Right common carotid artery plus branches (tissue), 1 donor: ENCODE measurements around a stretch of chr5.

DNA sequence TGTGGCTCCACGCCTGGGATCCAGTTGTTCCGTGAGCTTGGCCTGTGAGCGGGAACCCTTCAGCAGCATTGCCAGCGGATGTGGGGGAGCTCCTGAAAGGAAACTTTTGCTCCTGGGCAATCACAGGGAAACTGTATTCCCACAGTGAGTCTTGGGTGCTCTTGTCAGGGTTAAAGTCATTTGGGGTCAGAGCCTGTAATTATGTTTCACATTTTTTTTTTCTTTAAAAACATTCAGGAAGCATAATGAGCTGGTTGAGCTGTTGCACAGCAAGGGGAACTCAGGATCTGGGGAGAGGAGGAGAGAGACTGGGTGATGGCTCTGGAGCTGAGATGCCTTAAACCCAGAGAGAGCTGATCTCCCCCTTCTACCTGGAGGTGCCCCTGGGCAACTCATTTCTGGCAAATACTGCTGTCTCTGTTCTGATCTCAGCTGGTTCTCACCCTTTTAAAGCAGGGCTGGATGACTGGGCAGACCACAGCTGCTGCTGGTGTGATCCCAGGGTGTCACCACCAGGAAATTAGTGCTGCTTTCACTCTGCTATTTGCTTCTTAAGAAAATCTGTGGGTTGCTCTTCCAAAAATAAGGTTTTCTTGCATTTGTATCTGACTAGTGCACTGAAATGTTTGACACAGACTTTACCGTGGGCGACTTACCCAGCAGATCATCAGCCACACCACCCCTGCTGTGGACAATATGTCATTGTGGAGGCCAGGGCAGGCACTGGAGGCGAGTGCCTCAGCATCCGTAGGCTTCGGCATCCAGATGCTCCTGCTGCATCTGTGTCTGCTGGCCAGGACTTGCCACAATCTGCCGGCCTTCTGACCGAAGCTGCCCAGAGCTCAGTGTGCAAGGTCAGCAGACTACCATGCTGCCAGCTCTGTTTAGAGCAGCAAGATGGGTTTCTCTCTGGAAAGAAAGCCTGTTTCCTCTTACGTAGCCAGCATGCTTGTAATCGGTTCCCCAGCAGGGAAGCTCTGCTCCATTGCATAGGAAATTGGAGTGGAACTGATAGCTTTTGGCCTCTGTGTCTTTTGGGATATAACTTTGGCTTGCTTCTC, 13.4 kb downstream of the ARHGAP26 start:
- PRO-cap: no peak

GRCh38 chr5:142794081-142794816, 24.1 kb downstream of the ARHGAP26 start:
- PRO-cap: no peak

DNA sequence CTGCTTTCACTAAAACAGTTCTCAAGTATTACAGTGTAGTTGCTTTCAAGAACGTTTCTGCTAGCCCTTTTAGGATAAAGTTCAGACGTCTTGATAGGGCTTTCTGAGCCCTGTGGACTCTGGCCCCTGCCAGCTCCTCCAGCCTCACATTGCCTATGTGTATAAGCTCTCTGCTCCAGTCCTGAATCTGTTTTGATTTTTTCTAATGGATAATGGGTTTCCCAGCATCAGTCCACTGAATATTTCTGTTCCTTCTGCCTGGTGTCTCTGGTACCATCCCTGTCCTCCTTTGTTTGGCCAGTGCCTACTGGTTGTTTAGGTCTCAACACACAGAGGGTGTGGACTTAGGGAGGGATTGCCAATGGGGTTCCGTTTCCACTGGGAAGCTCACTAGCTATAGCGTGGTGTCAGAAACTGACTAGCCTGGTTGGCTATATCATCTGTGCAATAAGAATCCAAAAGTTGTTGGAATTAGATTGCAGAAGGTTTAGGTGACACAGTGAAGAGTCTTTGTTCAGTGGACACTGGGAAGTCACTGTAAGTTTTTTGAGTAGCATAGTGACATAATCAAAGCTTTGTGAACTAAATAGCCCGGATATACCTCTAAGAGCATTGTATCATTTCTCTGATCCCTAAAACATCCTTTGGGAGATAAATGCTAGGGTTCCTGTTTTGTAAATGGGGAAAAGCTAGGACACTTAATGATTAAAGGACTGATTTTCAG, 26.5 kb downstream of the ARHGAP26 start:
- PRO-cap: no peak

- PRO-cap: no peak
Measured at GRCh38 chr5:142808467-142808947, 38.3 kb downstream of the ARHGAP26 start.

GRCh38 chr5:142839690-142840237, 69.6 kb downstream of the ARHGAP26 start:
- PRO-cap: no peak

DNA sequence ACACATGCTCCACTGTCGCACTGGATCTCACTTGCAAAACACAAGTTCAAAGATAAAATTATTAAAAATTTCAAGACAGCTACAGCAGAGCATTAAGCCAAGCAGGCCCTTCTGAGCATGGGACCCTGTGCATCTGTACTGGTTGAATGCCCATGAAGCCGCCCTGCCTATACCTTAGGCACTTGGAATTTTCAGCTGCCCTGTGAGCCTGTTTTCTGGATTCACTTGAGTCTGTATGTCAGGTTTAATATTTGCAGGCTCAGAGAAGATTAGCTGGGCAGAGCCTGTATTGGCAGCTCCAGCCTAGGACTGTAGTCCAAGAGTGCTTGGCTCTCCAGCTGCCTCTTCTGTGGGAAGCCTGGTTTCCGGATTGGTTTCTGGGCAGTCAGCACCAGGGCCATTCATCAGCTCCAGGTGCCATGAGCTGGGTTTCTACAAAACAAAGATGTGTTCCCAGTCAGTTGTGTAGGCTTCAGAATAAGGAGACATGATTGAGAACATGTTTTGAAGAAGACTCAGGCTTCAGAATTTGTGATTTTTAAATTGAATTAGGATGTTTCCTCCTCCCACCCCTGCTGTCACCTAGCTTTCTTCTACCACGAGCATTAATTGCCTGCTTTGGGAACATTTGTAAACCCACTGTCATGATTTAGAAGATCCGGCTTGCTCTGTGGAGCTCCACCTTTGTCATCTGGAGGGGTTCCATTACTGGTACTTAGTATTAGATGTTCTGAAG, 90.1 kb downstream of the ARHGAP26 start:
- PRO-cap: no peak

DNA sequence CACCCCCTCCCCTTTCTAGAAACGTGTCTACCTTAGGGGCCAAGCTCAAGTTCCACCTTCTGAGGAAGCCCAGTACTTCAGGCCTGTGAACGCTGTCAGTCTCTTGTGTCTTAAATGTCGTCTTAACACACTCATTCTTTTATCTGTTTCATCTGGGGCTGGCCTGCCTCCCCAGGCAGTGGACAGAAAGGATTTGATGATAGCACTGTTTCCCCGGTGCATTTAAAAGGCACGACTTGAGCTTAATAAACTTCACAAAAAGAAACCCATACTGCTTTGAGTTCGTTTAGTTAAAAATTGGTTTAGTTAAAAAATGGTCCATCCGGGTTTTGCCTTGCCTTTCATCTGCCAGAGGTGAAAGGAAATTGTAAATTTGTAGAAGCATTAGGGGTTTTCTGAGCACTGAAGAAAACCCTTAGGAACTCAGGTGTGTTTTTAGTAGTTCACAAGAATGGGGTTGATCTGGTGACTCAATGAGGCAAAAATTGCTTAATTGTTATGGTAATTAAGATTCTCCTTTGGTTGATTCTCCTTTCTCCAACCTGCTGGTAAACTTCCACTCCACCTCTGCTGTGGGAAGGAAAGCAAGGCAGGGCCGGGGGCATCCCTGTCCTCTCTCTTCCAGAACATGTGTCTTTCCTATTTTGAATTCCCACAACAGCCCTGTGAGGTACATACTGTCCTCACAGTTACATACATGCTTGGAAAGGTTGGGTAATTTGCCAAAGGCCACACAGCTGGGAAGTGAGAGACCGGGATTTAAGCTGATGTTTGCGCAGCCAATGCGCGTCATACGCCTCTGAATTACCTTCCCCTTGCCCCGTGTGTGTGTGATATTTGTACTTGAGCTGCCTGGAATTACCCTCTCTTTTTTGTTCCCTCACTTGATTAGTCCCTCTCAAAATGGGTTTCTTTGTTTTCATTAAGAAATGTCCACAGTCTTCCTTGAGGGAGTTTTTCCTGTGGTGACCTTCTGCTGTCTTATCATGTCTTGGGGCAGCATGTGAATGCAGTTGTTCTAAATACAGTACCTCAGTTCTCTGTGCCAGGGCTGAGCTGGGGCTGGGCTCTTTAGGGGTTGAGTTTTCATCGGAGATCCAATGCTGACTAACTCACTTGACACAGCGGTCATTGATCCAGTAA, 94.3 kb downstream of the ARHGAP26 start:
- PRO-cap: no peak

DNA sequence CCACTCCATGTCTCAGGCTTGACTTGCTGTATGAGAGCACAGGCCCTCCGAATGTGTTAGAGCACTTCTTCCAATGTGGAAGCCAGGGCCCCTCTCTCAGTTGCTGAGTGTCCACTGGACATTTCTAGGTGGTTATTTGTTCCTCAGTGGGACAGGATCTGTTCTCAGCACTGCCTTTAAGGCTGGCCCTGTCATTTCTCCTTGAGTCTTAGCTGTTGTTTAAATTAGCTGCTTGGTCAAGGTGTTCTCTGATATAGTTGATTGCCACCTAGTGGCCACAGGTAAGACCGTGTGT, 96.7 kb downstream of the ARHGAP26 start:
- PRO-cap: no peak

DNA sequence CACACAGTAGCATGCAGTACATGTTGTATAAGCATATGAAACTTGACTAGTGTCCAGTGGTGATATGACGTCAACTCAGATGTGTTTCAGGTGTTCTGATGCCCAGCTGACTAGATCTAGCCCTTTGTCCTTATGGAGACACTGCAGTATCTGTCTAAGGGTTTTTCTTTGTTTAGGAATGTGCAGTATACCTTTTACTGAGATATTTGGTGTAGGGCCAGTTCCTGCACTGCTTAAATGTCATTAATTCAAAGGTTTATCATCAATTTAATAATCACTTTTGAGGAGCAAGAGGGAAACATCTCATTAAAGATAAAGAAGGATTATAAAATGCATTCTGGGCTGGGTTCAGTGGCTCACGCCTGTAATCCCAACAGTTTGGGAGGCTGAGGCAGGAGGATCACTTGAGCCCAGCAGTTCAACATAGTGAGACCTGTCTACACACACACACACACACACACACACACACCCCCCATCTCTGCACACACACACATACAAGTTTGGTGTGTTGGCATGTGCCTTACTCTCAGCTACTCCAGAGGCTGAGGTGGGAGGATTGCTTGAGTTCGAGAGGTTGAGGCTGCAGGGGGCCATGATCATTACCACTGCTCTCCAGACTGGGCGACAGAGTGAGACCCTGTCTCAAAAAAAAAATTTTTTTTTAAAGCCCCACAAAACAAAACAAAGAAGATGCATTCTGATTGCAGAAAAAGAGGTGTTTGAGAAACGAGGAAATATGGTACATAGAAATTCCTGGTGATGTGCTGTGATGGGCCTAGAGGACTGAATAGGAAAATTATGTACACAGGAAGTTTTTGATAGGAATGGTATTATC, 184.7 kb downstream of the ARHGAP26 start:
- PRO-cap: no peak

DNA sequence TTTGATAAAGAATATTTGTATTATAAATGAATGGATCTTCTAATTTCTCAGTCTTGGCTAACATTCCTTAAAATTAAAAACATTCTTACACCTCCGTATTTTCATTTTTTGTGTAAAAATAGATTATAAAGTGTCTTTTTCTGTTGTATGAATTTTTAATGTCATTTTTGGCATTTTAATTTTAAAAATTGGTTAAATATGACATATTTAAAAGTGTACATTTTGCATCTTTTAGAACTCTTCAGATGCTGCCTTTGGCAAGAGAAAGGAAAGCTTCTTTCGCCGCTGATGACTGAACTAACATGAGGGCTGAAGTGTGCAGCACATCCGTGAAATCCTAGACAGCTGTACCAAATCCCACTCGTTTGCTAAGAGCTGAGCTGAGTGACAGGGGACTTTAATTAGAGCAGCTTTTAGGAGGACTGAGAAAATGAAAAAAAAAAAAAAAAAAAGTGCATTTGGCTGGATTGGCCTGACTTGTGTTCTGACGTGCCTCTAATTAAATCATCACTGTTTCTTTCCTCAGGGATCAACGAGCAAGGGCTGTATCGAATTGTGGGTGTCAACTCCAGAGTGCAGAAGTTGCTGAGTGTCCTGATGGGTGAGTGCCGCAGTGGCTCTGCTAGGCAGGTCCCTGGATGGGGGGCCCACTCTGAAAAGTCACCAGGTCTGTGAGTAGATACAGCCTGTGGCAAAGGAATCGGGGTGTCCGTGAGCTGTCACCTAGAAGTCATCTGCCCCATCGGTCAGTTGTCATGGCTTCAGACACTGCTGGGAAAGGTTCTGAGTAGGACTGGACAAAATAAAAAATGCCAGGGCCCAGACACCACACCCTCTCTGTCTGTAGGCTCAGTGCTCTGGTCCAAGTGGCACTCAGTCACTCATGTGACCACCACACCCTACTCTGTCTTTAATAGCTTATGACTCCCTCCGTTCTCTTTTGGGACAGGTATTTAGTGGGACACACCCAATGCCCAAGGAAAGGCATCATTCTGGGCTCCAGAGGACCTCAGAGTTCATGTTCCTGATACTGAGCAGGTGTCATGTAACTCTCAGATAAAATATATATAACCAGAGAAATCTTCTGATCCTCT, 271.5 kb downstream of the ARHGAP26 start:
- PRO-cap: no peak

GRCh38 chr5:143066671-143067389, 296.7 kb downstream of the ARHGAP26 start:
- PRO-cap: no peak

GRCh38 chr5:143105443-143105967, 298.0 kb downstream of the NR3C1 start:
- PRO-cap: no peak

GRCh38 chr5:143135694-143136265, 267.7 kb downstream of the NR3C1 start:
- PRO-cap: no peak

GRCh38 chr5:143207438-143208230, 195.9 kb downstream of the NR3C1 start:
- PRO-cap: no peak

GRCh38 chr5:143234215-143234810, 169.2 kb downstream of the NR3C1 start:
- PRO-cap: no peak

DNA sequence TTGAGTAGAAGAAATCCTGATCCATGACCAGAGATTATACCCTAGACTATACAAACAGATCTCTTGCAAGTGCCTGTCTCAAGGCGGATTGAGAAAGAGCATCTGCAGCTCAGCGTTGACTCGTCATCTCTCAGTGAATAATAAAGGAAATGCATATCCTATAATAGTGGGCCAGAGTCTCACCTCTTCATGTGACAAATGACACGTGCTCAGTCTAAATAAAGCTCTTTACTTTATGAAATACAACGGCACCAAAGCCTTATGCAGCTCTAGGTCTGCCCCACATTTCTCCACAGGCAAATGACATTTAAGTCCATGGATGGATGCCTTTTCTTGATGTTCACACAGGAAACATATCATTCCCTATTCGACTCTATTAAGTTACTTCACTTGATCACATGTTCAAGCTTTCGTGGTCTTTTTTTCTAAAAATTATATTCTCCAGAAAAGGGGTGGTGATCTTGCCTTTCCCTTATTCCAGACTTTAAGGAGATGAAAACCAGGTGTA, 179.5 kb upstream of the NR3C1 start:
- PRO-cap: no peak

DNA sequence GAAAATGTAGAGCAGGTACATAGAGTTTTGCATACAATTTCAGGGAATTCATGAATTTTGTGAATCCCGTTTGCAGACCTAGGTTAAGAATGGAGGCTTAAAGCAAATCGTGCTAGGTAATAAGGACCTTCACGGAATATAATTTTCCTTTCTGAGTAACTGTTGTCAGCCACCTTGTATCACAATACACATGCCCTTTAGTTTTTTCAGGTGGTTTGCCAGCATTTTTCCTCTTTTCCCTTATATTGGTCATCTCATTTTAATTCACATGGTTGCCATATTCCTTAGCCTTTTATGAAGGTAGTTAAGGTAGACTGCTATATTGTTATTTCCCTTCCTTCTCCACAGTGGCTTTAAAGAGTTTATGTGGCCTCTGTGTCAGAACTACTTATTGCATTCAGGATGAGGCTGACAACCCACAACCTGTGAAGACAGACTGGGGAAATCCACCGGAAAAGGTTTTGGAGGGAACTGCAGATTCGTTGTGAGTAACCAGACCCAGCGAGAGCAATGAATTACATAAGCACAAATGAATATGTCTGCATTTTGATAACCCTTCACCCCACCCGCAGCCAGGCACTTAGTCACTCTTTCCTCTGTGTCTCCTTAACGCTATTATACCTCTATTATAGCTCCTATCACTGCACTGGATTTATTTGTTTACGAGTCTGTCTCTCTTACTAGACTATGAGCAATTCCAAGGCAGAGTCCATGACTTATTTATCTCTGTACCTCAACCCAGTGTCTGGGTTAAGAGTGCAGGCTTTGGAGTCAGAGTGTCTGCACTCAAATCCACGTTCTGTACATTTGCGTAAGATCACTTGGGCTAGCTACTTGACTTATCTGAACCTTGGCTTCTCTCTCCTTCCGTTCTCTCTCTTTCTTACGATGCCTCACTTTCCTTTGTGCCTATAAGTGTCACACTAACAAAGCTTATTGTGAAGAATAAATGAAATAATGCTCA, 19.1 kb downstream of the KCTD16 start:
- PRO-cap: no peak

GRCh38 chr5:145939254-145940060, 3.1 kb downstream of the SH3RF2 start:
- PRO-cap: no peak

GRCh38 chr5:146067990-146068630, 37.3 kb downstream of the PLAC8L1 start:
- PRO-cap: no peak

DNA sequence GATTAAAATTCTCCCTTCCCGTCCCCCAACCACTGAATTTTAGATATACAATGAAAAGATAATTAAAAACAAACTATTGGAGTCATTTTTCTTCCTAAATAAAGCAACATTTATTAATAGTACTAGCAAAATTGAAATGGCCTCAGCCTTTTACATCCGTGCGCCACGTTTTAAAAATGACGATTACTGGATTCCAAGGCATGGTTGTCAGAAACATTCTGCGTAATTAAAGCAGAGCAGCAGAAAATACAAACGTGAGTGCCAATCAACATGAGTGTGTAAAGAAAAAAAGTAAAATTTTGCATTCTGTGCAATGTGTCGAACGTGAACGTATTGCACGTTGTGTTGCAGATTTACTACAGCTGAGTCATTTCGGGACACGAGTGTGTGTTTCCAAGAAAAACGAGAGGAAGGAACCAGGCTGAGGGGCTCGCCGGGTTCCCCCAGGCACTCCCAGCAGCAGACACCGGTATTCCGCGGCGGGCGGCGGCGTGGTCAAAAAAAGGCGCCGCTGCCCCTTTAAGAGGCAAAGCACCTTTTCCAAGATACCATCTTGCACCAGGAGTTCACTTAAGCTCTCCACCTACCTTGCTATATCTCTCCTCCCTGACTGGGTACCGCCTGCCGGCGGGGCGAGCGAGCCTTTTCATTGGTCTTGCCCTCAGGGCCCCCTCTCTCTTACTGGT, 418 bp upstream of the RBM27 start:
- PRO-cap: bidirectional peak, plus-strand start outside the sequence, minus-strand start at position 560 of the sequence